ENCODE measurements around the genes EVC2, EVC and WFS1.

DNA sequence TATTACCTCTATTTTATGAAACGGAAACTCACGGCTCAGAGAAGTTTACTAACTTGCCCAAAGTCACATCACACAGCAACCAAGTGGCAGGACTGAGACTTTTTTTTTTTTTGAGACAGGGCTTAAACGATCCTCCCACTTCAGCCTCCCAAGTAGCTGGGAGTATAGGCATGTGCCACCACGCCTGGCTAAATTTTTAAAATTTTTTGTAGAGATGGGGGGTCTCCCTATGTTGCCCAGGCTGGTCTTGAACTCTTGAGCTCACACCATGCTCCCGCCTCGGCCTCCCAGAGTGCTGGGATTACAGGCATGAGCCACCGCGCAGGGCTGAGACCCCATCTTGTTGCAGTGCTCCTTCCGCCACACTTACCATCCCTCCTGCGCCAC, 34.3 kb downstream of the NSG1 start:
- PRO-cap: no peak

- PRO-cap: no peak
Observed at GRCh38 chr4:4560549-4561211, 18.8 kb upstream of the STX18 start.

- PRO-cap: unidirectional peak, minus-strand start at chr4:4575322; unidirectional peak, minus-strand start at chr4:4575592
Observed at GRCh38 chr4:4575105-4576060, 33.5 kb upstream of the STX18 start.

- PRO-cap: no peak
Observed at GRCh38 chr4:4865295-4865735, 5.8 kb downstream of the MSX1 start.

GRCh38 chr4:5017136-5017395, 2.2 kb downstream of the CYTL1 start:
- PRO-cap: no peak

DNA sequence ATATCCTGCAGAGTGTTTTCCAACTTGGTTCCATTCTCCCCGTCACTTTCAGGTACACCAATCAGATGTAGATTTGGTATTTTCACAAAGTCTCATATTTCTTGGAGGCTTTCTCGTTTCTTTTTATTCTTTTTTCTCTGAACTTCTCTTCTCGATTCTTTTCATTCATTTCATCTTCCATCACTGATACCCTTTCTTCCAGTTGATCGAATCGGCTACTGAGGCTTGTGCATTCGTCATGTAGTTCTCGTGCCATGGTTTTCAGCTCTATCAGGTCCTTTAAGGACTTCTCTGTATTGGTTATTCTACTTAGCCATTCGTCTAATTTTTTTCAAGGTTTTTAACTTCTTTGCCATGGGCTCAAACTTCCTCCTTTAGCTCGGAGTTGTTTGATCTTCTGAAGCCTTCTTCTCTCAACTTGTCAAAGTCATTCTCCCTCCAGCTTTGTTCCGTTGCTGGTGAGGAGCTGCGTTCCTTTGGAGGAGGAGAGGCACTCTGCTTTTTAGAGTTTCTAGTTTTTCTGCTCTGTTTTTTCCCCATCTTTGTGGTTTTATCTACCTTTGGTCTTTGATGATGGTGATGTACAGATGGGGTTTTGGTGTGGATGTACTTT, 223.1 kb downstream of the EVC2 start:
- PRO-cap: no peak

GRCh38 chr4:5708056-5709289, at the start of gene EVC2:
TSS of gene EVC2 (minus strand) at chr4:5708559.
- PRO-cap: bidirectional peak, plus-strand start at chr4:5708611, minus-strand start at chr4:5708559

- PRO-cap: unidirectional peak, plus-strand start at chr4:5711203
Observed at GRCh38 chr4:5710877-5711783, at the start of gene EVC. TSS of gene EVC (plus strand) at chr4:5711201.

DNA sequence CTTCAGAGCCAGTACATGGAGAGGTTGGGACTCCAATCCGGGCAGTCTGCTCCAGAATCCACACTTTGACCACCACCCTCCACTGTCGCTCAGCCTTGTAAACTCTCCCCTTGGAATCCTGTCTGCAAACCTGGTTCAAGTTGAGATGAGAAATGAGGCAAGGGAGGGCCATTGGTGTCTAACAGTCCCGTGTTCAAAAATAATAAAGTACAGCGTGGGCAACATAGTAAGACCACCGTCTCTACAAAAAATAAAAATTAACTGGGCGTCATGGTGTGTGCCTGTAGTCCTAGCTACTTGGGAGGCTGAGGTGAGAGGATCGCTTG, 22.6 kb upstream of the JAKMIP1 start:
- PRO-cap: no peak

DNA sequence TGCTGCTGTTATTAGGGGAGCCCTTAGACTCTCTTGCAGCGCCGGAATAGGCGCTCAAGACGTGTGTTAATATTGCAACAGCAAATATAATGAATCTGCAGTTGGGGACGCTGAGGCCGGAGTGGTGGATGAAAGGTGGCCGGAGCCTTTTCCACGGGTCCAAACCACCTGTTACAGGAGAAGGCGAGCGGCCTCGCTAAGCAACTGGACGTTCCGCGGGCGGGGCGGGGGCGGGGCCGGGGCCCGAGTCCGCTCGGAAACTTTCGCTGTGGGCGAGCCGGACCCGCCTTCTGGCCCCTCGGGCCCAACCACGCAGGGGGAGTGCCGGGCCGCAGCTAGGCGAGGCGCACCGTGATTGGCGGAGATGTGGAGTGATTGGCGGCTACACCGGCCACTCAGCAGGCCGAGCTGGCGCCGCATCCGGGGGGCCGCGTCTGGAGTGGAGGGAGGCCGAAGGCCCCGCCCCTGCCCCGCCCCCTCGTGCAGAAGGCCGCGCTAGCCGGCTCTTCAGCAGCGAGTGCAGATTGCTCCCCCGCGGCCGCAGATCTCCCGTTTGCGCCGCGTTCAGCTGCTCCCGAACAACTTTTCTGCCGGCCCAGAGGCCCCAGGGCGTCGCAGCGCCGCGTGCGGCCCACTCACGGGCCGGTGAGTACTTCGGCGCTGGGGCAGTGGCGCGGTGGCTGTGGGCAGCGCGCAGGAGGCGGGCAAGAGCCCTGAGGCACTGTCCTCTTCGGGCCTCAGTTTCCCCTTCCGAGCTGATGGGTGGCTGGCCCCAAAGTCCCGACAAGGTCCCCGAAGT, at the start of gene WFS1:
TSS of gene WFS1 (plus strand) at position 481 of the 799 bp plus-strand sequence.
- PRO-cap: bidirectional peak, plus-strand start at position 522 of the sequence, minus-strand start at position 215 of the sequence

- PRO-cap: no peak
Observed at GRCh38 chr4:6470323-6471404, 1.8 kb downstream of the PPP2R2C start.

DNA sequence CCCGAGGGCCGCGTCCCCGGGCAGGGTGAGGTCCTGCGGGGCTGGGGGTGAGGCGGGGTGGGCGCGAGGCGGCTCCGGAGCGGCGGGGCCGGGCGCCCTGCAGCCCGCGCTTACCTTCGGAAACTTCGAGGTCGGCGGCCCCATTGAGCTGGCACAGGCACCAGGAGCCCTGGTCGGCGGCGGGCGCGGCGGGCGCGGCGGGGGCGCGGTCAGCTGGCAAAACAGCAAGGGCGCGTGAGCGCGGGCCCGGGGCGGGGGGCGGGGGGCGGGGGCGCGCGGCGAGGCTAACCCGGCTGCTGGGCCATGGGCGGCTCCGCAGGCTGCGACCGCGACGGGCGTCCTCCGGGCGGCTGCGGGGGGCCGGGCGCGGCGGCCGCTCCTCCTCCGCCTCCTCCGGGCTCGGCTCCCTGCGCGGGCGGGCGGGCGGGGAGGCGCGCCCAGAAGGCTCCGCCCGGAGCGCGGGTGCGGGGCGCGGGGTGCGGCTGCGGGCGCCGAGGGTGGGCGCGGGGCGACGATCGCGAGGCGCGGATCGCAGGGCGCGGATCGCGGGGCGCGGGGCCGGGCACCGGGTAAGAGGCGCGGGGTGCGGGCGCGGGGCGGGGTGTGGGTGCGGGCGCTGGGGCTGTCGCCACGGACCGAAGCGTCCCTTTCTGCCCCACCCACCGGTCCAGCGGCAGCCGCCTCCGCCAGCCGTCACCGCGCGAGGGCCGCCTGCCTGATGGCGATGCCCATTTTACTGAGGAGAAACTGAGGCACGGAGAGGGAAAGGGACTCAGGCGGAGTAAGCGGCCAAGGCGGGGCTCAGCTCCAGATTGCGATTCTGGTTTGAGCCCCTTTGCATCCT, 11.3 kb upstream of the MAN2B2 start:
- PRO-cap: no peak

- PRO-cap: no peak
Observed at GRCh38 chr4:6614895-6615200, 25.6 kb upstream of the MRFAP1 start.

DNA sequence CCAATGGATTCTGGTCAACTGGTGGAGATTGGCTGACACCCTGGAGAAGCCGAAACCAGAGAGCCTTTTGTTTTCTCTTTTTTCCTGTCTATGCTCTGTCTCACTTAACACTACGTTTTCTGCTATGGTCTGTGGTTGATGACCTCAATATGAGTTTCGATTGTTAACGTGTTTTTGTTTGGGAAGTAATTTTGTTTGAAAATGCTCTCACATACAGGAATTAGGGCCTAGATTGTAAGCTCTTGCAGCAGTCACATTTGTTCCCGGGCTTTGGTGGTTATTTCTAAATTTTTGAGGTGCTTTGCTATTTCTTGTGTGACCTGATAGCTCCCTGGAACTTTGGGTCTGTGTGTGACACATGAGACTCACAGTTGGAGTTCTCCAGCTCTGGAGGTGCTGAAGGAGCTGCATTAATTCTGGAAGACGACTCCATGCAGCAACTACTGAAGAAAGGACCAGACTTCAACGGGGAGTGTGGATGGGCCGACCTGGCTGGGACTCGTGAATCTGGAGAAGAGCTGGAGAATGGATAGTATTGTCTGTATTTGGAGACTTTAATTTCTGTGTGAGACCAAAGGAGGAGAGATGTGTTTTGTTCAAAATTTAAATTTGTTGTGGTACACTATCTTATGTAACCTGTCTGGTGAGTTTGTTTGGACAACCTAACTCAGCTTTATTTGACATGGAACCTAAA, 1.4 kb downstream of the MRFAP1 start:
- PRO-cap: no peak

DNA sequence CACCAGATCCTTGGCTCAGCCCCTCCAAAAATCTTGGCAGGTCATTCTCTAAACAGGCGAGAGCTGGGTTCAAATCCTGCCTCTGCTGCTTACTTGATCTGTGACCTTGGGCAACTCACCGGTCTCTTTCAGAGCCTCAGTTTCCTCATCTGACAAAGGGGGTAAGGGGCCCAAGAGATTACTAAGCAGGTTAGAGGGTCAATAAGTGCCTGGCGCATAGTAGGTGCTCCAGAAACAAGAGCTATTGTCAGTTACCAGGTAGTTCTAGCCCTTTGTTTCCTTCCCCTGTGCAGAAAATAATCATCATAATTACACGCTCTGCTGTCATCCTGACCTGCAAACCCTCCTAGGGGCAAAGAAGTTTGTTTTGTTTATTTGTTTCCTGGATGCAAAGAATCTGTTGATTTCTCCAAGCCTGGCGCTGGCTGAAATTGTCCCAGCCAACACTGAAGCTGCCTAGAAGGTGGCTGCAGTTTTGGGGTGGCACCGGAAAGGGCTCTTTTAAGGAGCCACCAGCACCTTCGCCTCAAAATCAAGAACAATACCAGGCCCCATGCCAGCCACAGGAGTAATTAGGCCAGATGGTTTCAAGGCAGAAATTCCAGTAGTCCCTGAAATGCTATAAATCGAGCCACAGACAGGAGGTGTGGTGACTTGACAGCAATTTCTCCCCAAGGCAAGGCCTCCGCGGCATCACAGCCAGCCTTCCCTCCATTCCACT, 10.2 kb upstream of the KIAA0232 start:
- PRO-cap: bidirectional peak, plus-strand start at position 652 of the sequence, minus-strand start at position 543 of the sequence

DNA sequence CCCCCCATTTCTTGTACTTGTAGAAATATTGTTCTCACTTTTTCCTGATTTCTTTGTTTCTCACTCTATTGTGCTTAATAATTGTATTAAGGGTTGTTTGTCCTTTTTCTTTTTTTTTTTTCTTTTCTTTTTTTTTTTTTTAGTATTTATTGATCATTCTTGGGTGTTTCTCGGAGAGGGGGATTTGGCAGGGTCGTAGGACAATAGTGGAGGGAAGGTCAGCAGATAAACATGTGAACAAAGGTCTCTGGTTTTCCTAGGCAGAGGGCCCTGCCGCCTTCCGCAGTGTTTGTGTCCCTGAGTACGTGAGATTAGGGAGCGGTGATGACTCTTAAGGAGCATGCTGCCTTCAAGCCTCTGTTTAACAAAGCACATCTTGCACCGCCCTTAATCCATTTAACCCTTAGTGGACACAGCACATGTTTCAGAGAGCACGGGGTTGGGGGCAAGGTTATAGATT, 53.9 kb downstream of the KIAA0232 start:
- PRO-cap: no peak

DNA sequence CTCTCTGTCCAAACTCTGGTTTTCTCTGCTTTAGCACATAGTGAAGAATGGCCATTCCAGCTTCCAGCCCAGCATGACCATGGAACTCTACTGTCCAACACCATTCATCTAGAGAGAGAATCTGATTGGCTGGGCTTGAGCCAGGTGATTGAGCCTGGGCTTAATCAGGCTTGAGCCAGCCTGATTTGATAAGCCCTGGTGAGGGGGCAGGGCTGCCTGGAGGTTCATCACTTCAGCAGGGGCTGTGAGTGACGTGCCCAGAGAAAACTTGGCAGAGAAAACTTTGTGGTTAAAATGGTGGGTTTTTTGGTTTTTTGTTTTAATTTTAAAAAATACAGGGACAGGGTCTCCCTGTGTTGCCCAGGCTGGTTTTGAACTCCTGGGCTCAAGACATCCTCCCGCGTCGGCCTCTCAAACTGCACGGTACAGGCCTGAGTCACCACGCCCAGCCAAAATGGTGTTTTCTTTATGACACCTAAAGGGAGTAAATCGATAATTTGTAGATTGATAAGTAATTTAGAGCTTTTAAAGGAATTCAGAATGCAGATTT, 62.6 kb downstream of the KIAA0232 start:
- PRO-cap: no peak

GRCh38 chr4:6917166-6918234, 7.9 kb downstream of the TBC1D14 start:
- PRO-cap: bidirectional peak, plus-strand start at chr4:6918152, minus-strand start at chr4:6917677

- PRO-cap: no peak
Observed at GRCh38 chr4:6923905-6924968, 14.6 kb downstream of the TBC1D14 start.

GRCh38 chr4:7007960-7008424, 34.8 kb downstream of the CCDC96 start:
- PRO-cap: no peak